AG04449 (cell line): ENCODE measurements around the gene ZRANB1.

GRCh38 chr10:123038886-123039871, 30.4 kb downstream of the ACADSB start:
- RRBS: no CpG with 5 or more reads among the region's 17 CpGs

GRCh38 chr10:123743814-123744443, 77.8 kb downstream of the GPR26 start:
- RRBS: no CpG with 5 or more reads among the region's 12 CpGs

GRCh38 chr10:123800229-123800885, 91.2 kb downstream of the CPXM2 start:
- RRBS: no CpG with 5 or more reads among the region's 10 CpGs

DNA sequence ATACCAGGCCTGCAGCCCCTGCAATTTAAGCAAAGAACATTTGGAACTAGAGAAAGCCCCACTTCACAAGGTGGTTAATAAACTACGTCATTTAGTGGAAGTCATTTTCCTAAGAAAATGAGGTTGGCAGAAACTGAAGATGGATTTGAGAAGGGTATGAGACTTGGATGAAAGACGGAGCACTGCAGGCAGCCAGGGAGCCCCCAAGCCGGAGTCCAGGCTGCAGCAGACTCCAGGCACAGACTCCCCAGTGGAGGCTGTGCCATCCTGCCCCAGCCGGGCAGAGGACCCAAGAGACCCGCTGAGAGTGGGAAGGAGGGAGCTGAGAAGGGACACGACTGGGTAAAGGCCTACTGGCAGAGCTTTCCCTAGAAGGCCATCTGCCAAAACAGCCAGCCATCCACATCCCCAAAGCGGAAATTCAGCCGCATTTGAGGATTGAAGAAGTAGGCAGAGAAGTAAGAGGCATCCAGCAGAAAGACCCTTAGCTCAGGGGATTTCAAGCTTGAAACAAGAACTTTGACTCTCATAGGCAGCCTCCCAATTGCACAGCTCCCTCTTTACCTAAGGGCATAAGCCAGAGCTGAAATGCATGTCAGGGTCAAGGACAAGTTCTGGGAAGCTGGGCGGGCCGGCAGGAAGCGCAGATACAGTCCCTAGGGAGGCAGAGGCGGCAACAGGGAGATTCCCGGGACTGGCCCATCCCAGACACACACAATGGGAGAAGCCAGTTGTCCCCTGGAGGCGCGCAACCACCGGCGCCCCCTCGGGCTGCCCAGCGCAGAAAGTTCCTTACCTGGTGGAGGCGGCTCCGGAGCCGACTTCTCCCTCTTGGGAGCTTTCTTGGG, 823 bp downstream of the CPXM2 start:
- RRBS: 8% methylated on average over 15 of the region's 22 CpGs

- RRBS: no CpG with 5 or more reads among the region's 5 CpGs
Measured at GRCh38 chr10:123997911-123998489, 95.4 kb downstream of the CHST15 start.

GRCh38 chr10:124064755-124065225, 28.6 kb downstream of the CHST15 start:
- RRBS: no CpG with 5 or more reads among the region's 8 CpGs

DNA sequence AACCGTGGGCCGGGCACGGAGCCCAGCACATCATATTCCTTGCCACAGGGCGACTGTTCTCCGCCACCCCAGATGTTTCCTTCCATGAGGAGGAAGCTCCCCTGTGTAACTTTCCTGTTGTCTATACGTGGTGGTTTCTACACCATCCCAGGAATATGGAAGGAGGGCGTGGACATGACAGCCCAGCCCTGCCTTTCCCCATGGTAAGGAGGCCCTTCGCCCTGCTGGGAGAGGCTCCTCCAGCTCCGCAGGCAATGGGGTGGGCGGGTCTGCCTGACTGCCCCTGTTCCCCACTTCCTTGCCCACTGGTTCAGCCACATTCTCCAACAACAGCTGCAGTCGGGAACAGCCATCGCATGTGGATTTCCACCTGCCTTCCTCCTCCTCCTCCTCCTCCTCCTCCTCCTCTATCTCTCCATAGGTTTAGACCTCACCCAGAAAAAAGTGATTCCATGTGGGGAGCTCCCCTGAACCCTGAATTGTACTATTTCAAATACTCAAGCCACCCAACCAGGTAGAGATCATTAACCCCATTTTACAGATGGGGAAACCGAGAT, 7.0 kb downstream of the CHST15 start:
- RRBS: no CpG with 5 or more reads among the region's 13 CpGs

- RRBS: no CpG with 5 or more reads among the region's 4 CpGs
Measured at GRCh38 chr10:124315625-124316102, 103.1 kb downstream of the OAT start.

DNA sequence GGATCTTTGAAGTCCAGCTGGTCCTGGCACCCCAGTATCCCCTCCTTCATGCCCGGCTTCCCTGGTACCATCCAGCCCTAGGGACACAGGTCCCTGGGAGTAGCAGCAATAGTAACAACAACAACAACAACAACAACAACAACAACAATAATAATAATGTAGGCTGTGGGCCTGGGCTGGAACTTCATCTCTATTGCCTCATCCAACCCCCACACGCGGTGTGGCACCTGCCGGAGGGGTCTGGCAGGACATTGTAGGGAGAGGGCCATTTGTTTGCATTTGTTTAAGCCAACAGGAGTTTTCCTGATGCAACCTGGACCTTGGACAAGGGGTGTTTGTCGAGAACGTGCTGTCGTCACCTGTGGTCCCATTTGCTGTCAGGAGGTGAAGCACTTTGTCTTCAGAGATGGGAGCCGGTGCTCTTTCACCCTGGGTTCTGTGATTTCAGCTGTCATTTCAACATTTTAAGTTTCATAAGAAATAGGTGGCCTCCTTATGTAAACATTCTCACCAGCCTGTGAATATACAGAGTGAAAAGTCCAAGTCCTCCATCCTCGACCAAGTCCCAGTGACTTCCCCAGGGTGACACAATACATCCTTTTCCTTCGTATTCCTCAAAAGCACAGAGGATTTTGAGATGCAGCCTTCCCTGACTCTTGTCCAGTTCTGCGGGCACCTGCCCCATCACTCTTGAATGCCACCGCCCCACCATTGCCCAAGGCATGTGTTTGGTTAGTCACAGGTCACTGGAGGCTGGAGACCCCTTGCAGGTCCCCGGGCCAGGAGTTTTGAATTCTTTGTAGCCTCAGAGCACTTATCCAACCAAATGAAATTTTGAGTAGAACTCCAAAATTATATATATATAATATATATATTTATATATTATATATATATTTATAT, 9.2 kb downstream of the LHPP start:
- RRBS: no CpG with 5 or more reads among the region's 13 CpGs

GRCh38 chr10:124589614-124589997, 128.0 kb downstream of the LHPP start:
- RRBS: 45% methylated on average over 3 of the region's 20 CpGs

DNA sequence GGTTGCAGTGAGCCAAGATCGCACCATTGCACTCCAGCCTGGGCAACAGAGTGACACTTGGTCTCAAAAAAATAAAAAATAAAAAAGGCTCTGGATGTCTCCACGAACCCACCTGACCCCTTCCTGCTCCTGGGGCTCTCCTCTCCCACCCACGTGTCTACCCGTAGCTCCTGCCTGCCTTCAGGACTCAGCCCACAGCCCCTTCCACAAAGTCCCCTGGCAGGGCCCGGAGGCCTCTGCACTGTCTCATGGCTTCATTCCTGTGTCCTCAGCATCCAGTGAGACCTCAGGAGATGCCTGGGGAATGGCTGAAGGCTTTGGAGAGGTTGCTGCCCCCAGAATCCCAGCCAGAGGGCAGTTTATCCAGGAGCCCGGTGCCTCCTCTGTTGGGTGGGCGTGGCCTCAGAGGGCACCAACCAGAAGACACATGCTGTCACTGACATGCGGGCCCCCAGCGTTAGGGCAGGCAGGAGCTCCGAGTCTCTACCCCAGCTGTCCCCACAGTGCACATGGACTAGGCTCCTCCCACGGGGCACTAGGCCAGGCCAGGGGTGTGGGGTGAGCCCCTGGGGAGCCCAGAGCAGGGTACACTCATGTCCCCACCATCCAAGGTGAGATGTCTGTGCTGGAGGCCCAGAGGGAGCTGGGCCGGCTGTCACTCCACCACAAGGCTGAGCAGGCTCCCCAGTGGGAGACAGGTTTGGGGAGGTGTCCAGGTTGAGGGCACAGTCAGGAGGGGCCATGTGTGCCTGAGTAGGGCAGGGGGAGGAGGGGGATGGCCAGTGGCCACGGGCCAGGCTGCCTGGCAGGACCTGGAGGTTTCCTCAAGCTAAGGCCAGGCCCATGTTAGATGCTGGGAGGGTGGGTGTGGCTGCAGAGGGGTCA, 131.6 kb downstream of the FAM53B start:
- RRBS: no CpG with 5 or more reads among the region's 13 CpGs

GRCh38 chr10:124625971-124626253, 118.3 kb downstream of the FAM53B start:
- RRBS: no CpG with 5 or more reads among the region's 20 CpGs

DNA sequence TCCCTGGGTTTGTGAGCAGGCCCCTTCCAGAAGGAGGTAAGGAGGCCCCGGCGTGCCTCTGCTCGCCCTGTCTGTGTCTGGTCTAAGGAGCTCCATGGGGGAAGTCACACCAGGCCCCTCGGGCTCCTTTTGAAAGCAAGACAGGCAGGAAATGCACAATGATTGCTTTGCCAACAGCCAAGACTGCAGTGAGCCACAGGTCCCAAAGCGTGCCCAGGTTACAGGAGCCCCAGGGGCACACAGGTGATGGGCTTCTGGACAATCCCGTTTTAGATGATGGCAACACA, 89.4 kb downstream of the FAM53B start:
- RRBS: no CpG with 5 or more reads among the region's 6 CpGs

DNA sequence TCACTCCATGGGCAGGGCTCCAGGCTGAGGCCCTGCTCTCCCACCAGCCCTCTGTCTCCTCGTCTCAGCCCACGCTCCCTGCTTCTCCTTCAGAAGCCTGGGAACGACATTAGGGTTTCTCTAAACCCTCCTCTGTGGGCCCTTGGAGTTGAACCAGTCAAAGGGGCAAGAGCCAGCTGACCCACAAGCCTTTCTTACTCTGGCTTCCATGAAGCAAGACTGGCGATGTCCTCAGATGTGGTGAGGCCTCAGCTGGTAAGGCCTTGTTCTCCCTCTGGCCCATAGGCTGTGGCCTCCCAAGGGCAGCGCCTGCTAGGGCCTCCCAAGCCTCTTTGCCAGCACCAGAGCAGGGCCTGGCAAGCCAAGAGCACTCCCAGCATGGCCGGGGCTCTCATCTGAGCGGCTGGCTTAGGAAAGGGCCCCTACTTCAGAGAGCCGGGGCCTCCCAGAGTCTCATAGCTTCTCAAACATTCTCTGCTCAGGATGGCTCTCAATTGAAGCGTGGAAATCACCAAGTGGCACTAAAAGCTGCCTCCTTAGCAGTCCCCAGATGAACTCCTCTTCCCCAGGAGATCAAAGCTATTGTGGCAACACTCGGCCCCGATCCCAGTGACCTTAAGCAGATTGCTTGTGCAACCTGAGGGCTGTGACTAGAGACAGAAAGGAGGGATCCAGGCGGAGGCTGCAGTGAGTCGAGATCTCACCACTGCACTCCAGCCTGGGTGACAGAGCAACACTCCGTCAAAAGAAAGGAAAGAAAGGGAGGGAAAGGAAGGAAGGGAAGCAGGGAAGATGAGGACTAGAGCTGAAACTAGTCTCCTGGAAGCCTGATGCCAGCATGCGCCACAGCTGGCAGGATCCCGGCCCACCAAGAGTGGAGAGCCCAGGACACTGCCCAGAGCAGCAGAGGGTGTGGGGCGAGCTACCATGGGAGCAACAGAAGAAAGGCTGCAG, 69.4 kb downstream of the FAM53B start:
- RRBS: 44% methylated on average over 4 of the region's 17 CpGs

GRCh38 chr10:124742410-124743028, 1.7 kb downstream of the FAM53B start:
- RRBS: 4% methylated on average over 5 of the region's 27 CpGs

- RRBS: 2% methylated on average over 11 of the region's 38 CpGs
Measured at GRCh38 chr10:124802007-124802752, 561 bp downstream of the ABRAXAS2 start.

DNA sequence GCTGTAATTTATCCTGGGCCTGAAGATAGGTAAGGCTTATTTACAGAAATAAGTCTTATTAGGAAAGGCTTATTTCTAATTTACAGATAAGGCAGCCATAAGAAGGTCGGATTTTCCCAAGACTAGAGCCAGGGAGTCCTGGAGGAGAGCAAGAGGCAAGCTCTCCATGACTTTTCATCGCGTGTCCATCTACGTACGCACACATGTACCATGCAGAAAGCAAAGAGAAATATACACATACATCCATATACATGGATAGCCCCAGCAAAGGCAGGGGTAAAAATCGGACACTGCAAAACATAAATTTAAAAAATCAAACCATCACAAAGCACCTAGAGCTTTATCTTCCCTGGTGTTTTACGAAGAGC, 25.8 kb upstream of the ZRANB1 start:
- RRBS: no CpG with 5 or more reads among the region's 7 CpGs

DNA sequence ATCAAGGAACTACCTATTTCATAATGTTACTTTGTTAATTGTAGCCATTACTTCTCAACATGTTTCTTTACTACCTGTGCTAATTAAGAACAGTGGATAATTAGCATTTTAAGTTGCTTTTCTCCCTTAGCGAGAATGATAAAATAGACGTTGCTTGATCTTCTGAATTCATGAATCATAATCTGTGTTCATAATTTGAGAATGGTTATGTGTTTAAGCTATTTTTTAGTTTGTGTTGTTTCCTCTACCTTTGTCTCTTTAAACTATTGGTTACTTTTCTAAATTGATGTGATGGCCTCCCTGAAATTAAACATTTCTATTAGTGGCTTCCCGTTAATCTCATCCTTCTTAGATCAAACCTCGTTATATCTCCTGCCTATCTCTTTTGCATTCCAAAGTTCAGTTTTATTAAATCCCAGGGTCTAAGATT, at the start of gene ZRANB1:
Gene ZRANB1, plus strand, starts transcription at position 289 of the 430 bp plus-strand sequence.
- RRBS: no CpG with 5 or more reads among the region's 4 CpGs

DNA sequence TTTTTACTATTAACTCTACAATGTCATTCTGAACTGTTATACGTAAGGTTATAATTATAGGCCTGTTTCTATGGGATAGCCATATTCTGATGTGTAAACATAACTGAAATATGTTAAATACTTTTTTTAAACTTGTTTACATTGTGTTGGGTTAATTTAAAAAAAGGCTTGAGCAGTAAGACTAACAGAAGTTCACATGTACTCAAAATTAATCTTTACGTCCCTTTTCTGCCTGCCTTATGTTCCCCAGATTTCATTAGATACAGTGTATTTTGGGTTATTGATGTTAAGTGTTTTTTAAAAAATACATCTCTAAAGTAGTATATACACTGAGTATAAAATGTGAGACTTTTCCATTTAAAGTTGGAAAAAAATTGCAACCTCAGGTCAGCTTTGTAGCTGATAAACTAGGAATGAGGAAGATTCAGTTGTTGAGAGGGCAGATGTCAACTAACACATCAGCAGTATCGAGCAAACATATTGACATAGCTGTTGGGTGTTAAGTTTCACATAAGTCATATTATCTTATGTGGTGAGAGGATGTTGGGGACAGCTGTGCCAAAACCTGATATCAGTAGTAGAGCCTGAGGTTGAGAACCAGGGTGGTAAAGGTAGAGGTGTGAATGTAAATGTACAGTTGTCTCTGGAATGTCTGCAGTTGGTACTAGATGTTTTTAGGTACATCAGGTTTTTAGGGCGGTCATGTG, 4.9 kb downstream of the ZRANB1 start:
- RRBS: no CpG with 5 or more reads among the region's 4 CpGs